Subcutaneous preadipocyte (primary cell): Measurements from ENCODE around the gene BDKRB1.

GRCh38 chr14:95259111-95259725, 60.5 kb downstream of the CLMN start:
- CAGE, long polyA plus RNA, result no peak

- CAGE, long polyA plus RNA, result no peak
Observed at GRCh38 chr14:95265180-95266146, 54.2 kb downstream of the CLMN start.

DNA sequence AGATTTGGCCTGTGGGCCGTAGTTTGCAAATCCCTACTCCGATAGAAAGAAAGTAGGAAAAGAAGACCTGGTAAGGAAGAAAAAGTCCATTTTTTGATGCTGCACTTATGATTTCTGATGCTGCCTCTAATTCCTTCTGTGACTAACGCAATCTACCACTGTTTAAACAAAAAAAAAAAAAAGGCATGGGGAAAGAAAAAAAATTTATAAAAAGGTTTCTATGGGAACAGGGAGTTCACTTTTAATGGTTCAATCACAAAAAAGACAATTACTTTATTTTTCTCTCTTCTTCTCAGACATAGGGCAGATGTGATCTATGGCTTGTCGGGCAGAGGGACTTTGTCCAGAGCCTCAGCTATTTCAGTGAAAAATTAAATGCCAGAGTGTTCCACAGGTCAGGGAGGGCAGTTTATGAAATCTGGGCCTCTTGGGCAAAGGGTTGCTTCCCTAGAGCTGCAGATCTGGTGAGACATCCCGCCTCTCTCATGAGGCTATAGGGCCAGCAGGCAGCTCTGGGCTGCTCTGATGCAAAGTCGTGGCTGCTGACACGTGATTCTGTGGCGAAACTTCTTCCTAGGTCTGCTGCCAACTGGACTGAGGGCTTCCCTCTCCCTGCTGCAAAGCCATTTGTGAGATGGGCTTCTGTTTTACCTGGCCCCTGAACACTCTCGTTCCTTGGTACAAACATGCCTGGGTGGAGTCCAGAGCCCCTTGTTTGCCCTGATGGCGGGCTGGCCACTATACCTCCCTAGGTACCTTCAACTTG, 6.1 kb downstream of the CLMN start:
- CAGE, long polyA plus RNA, result no peak

- CAGE, long polyA plus RNA, result no peak
Observed at GRCh38 chr14:95340047-95340705, 20.5 kb upstream of the CLMN start.

GRCh38 chr14:95412169-95413077, 92.7 kb upstream of the CLMN start:
- CAGE, long polyA plus RNA, result no peak

DNA sequence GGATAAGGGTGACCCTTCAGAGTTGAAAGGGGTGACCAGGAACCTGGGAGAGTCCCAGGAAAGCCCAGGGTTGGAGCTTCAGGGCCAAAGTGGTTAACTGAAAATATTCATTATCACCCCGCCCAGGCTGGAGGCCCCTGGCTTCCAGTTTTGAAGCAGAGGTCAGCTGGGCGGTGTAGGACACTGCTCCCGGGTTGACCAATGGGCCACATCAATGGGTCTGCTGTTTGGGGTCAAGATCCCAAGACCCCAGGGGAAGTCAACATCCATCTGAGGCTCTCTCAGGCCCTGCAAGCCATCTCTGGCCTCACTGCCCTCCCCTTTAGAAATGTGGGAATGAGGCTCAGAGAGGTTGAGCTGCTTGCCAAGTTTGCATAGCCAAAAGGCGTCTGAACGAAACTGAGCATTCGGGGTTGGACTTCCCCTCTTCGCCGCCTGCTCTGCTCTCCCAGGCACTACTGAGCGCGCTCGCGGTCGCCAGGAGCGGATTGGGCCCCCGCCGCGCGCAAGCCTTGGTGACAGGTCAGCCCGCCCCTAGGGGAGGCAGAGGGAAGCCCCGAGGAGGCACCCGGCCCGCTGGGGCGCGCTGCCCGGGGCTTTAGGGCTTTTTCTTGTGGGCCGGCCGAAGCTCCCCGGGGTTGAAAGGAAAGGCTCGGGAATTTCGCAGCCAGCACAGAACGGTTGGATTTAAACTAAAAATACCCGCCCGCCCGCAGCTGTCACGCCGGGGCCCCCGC, 583 bp downstream of the SYNE3 start:
- CAGE, long polyA plus RNA, result no peak

DNA sequence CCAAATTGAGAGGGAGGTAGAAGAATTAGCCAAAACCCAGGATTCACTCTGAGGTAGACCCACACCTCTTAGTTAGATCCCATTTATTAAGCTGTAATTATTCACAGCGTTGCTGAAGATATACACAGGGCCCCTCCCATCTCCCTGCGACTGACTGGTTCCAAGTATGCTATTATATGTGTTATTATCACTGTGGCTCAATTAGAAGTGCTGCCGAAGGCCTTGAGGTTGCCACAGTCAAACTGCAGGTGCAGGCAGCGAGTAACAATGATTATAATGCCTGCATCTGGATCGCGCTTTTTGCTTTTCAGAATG, 1.5 kb upstream of the SYNE3 start:
- CAGE, long polyA plus RNA, result no peak

DNA sequence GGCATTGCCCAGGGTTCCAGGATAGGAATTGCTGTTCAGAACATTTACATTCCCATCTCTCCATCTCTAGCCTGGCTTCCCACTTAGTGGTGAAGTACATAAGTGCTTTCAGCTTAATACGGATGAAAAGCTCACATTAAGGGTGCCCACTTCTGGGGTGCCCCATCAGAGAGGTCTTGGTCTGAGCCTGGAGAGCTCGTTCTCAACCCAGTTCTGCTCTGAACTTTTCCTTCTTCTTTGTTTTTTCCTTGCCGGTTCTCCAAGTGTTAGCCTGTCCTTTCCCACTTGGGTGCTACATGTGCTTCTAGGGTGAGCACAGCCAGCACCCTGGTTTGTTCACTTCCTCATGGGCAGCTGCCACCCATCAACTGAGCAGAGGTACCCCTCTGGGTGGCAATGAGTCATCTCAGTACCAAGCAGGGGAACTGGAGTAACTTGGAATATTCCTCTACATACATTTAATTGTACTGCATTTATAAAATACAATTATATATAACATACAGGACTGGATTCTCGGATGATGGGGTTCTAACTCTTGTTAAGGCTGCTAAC, 3.8 kb upstream of the SYNE3 start:
- CAGE, long polyA plus RNA, result no peak

- CAGE, long polyA plus RNA, result no peak
Observed at GRCh38 chr14:95557334-95557676, 22.5 kb downstream of the GLRX5 start.

GRCh38 chr14:95597824-95598307, 63.0 kb downstream of the GLRX5 start:
- CAGE, long polyA plus RNA, result no peak

DNA sequence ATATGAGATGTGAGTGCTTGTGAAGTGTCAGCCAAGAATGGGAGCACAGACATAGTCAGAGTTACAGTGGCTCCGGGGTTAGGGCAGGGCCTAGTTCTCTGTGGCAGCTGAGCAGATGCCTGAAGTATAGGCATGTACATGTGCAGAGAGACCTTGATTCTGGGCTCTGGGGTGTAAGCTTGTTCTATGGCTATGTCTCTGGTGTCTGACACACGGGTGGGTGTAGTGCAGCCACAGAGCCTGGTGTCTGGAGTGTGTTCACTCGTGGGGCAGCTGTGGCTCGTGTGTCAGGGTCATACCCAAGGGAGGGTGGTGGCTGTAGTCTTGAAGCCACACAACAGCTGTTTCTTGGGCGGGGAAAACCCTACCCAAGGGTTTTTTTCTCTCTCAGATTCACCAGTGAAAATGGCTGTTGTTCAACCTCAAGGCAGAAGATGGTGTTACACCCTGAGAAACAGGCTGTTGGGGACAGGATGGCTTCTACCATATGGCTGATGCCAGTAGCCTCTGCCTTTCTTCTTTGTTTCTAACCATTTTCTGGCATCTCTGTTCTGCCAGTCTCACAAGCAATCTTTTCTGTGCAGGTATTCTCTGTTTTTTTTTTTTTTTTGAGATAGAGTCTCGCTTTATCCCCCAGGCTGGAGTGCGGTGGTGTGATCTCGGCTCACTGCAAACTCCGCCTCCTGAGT, 12.0 kb upstream of the TCL1A start:
- CAGE, long polyA plus RNA, result no peak

DNA sequence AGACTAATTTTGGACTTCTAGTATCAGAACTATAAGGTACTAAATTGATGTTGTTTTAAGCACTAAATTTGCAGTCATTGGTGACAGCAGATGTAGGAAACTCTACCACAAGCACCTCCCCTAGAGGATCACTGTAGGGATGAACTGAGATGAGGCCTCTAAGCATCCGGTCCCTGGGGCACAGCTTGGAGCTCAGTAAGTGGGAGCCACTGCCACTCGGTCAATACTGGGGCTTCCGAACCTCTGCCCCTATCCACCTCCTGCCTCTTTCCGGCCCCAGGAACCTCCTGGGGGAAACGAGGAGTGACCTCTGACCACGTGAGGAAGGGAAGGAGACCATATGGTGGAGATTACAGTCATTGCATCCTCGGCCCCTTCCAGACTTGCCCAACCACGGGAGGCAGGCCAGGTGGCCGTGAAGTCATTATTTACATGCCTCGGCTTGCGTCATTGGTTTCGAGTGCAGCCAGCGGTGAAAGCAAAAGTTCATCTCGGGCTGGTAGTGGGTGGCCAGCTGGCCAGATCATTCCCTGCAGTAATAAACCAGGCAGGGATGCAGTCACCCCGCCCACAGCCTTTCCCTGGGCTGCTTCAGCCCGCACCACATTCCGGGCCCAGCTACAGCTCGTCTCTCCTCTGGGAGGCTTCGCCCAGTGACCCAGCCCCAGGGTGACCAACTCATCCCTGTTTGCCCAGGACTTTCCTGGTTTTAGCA, 65.4 kb downstream of the C14orf132 start:
- CAGE, long polyA plus RNA, result no peak

DNA sequence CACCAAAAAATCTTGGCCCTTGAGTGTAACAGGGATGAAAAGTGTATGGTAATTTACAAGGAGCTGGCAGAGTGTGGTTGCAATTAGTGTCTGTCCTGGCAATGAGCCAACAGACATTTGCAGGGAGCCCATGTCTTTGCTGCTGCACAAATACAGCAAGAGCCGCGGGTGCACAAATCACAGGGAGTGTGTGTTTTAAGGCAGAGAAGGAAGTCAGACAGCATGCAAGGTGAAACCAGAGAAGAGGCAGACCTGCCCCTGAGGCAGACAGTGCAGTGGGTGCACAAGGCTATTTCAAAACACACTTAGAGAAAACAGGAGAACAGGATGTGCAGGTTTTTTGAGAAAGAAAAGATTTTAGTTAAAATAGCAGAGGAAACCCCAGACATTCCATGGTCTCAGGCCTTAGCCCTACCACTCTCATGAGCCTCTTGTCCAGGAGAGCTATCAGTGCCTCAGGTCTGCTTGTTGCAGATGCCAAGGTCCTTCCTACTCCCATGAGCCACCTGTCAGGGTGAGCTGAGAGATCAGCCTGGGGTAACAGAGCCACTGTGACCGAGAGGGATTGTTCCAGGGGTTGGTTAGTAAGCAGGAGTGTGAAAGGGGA, 78.0 kb downstream of the C14orf132 start:
- CAGE, long polyA plus RNA, result no peak

DNA sequence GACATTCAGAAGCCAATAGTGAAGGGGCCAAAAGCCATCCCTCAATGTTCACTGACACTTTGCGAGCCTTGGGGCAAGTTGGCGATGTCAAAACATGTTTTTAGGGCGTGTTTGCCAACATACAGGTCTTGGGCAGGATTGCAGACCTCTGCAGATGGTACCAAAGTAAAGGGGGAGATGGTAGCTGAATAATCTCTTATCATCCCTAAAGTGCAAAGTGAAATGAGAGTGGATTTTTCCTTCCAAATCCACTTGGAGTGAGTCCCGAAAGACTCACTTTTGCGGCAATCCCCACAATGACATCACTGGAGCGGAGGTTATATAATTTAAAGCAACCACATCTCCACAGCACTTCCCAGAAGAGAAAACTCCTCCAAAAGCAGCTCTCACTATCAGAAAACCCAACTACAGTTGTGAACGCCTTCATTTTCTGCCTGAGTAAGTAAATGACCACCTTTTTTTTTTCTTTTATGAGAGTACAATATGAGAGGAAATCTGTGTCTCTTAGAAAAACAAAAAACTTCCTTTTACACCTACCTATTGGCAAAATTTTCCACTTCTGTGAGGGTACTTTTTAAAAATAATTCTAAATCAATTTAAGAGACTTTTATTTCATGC, at the start of gene BDKRB1:
BDKRB1 (plus strand) TSS at position 348 of the 618 bp plus-strand sequence.
- CAGE, long polyA plus RNA, result no peak

- CAGE, long polyA plus RNA, result no peak
Observed at GRCh38 chr14:96501129-96501541, 1.0 kb upstream of the PAPOLA start.

GRCh38 chr14:96860313-96861176, 63.4 kb downstream of the VRK1 start:
- CAGE, long polyA plus RNA, result no peak

- CAGE, long polyA plus RNA, result no peak
Observed at GRCh38 chr14:97602729-97603129, 805.5 kb downstream of the VRK1 start.

DNA sequence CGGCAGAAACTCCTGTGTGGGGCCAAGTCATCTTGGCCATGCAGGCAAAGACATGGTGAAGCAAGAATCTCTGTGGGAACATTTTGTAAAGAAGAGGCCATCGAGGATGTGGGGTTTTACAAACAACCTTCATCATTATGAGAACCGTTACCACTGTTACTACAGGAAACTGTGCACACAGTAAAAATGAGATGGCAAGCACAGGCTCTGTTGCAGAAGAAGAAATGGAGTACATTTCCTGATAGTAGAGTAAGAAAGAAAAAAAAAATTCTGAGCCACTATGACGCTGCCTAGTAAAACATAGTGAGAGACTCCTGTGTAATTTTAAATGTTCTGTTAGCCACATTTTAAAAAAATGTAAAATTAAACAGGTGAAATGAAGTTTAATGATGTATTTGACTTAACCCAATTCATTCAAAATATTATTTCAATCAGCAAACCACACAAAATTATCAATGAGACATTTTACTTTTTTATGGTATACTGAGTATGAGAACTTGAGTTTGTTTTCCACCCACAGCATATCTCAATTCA, 1197.2 kb downstream of the VRK1 start:
- CAGE, long polyA plus RNA, result no peak

DNA sequence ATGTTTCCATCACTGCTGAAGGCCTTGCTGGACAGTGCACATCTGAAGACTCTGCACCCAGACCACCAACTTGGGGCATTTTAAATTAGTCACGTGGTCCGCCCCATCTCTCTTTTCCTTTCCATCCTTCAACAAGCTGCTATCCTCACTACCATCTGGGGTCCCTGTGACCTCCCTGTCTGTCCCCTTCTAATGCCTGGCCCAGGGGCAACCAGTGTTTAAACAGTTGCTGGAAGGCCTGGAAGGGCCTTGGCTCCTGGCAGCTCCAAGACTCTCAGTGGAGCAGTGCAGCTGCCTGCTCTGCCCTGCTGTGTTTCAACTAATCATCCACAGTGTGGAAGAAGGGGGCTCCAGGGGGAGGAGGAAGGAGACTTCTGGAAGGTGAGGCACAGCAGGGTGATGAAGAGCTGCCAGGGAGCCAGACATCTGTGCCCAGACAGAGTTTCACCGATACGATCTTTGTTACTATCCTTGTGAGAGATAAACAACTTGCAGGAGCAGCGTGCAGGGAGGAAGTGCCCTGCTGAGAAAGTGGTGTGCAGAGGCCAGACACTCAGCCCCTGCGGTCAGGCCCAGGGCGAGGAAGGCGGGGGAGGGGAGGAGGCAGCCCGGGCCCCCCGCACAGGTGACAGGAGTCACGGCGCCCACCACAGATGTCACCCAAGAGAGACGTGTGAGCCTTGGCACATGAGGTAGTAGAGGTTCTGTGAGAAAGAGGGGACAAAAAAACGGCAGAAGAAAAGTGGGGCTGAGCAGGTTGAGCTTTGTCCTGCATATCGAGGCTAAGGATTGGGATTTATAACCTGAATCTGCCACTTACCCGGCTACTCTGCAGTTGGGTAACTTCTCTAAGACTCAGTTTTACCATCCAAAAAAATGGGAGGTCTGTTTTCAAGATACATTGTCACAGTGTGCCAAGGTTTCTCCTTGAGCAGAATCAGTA, 1061.8 kb downstream of the BCL11B start:
- CAGE, long polyA plus RNA, result no peak

GRCh38 chr14:98273169-98273611, 998.8 kb downstream of the BCL11B start:
- CAGE, long polyA plus RNA, result no peak